Cytotoxic T cell (primary cell): ENCODE data around the gene TNPO3.

DNA sequence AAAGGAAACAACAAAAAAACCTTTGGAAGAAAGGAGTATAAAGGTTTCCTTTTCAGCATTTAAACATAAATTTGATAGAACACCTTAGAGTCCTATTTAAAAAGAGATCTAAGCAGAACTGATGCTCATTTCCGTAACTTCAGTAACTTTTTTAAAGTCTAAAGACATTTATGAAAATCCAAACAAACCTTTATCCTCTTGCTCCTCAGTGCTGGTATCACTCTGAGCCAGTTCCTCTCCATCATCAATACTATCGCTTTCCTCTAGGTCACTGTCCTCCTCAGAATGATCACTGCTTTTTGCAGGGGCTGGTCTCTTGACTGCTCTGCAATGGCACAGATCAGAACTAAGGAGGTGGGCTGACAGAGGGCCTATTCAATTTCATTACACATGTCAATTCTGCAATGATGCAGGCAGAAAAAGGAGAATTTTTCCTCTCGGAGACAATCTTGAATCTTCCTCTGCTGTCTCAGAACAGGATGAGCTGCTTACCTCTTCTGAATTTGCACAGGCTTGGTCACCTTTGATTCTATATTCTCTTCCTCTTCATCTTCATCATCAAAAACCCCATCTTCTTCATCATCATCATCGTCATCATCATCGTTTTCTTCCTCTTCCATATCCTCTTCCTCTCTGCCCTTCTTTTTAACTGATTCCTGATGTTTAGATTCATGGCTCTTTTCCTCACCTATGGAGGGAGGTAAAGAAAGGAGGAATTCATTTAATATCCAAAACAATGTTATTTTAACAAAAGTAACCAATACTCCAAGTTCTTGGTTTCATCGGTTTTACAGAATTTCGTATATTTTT lies 8.1 kb downstream of the RBM28 start:
- PRO-cap, 2 experiments, result no peak in any of the 2 experiments

DNA sequence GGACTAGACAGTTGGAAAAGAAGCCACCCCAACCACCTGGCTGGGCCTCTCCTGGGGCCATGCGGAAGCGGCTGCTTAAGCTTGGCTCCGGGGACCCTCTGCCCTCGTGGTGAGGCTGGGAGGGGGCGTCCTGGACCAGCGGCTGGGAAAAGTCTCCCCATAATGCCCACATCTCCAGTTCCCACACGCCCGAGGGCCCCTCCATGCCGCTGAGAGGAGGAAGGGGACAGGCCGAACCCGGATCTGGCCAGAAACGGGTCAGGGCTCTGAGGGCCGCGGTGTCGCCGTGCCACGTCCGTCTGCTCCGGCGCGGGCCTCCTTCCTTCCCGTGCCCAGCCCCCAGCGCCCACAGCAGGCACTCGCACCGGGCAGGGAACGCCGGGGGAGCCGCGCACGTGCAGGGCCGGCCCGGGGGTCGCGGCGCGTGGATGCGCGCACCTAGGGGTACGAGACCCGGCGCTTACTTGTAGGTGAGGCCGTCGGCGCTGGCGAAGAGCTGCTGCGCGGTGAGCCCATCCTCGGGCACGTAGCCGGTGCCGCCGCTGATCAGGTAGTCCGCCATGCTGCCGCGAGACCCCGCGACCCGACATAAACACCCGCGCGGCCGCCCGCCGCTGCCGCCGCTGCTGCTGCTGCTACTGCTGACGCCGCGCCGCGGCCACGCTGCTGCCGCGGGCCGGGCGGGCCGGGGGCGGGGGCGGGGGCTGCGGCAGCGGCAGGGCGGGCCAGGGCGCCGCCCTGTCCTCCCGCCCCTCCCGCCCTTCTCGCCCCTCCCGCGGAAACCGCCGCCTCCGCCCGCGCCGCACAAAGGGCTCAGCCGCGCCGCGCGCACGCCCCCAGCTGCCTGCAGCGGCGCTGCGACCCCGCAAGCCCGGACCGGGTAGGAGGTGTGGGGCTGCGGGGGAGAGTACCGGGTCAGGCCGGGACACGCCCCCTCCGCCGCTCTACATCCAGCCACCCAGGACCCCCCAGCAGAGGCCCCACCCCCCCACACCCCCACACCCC lies 4.2 kb downstream of the IMPDH1 start:
- PRO-cap, 2 experiments, result peak in 2 of 2 experiments; most common minus-strand start position 616 of the sequence (in 1)

DNA sequence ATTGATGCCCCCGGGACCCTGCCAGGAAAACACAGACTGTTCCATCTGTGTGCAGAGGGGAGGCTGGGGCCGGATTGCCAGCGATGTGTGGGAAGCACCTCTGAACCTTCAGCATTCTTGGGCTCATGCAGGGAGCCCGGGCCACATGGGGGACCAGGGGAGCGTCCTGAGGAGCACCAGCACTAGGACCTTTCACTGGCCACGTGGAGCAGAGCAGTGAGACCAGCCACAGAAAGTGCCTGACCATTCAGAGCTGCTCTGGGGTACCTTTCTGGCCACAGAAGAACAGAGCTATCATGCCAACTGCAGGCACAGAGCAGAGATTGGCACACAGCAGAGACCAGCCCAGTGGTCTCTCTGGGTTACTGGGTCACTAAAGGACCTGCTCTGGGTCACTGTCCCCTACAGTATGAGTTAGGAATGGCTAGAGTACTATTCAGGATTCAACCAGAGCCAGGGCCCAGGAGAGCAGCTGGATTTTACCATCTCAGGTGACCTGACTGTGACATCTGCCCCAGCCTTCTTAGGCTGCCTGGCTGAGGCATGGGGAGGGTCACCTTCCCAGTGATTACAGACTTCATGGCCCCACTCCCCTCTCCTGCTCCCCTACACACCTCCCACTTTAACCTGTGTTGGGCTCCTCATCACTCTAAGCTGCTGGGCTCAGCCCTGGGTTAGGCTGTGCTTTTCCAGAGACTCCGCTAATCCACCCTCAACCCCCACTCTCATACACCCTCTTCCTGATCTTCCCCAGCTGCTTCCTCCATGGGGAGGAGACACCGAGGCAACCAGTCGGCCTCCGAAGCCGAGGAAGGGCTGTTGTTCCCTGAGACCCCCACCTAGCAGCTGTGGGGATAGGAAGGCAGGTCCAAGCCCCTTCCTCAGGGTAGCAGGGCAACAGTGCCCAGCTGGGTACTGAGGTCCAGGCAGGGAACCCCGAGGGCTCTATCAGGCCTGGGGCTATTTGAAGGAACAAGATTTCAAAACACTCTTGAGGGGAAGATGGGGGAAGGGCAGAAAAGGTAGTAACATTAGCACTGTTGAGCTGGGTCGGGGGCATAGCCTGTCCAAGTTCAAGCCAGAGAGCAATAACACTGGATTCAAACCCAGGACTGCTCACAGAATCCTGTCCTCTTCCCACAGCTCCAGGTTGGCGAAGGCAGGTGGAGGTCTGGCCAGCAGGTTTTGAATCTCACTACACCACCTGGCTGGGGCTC lies 2.1 kb downstream of the IMPDH1 start:
- PRO-cap, 2 experiments, result no peak in any of the 2 experiments

DNA sequence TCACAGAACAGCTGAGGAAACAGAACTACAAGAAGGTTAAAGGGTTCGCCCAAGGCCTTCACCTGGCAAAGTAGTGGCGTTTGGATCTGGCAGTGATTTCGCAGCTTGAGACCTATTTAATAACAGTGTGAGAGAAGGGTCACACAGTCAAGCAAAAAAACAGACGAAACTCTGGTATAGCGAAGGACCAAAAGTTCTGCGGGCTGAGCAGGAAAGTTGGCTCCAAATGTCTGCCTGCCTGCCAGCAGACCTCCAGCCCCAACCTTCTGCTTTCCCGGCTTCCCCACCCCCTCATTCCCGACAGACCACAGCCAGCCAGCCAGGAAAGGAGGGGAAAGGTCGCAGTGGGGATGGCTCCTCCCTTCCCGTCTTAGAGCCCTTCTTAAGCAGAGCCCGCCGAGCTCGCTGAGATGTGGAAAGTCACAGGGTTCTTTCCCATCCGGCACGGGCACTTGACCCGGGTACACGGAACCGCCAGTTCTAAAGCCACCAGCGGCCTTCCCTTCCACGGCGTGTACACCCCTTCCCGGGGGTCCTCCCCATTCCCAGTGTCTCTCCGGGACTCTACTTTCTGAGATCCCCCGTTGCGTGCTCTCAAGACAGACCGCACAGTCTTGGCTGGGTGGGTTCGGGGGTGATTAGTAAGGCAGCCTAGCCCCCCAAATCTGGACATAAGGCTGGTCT lies 1.3 kb upstream of the HILPDA start:
- PRO-cap, 2 experiments, result no peak in any of the 2 experiments

DNA sequence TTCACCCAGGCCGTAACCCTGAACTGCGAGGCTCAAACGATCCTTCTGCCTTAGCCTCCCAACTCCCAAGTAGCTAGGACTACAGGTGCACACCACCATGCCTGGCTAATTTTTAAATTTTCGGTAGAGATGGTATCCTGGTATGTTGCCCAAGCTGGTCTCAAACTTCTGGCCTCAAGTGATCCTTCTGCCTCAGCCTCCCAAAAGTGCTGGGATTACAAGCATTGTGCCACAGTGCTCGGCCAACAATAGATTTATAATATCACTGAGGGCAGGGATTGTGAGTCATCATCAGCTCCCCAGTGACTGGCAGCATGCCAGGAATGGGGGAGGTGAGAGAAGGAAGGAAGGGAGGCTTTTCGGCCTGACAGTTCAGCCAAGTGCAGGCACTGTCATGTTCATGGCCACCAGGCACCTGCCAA lies 46.6 kb downstream of the METTL2B start:
- PRO-cap, 2 experiments, result no peak in any of the 2 experiments

DNA sequence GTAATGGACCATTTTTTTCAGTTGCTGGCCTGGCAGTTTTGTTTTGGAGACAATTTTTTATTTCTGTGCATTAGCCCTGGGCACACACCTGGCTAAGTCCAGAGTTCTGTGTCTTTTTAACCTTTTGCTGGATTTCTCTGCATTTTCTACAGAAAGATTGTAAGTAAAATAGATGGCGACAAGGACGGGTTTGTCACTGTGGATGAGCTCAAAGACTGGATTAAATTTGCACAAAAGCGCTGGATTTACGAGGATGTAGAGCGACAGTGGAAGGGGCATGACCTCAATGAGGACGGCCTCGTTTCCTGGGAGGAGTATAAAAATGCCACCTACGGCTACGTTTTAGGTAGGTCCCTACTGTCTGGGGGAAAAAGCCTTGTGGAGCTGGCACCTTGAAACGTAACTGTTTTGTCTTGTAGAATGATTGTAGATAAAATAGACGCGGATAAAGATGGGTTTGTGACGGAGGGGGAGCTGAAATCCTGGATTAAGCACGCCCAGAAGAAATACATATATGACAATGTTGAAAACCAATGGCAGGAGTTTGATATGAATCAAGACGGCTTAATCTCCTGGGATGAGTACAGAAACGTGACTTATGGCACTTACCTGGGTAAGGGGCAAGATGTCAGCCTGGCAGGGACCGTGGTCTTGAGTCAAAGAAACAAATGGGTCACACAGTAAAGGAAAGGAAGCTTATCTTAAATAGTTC lies 15.1 kb downstream of the CALU start:
- PRO-cap, 2 experiments, result no peak in any of the 2 experiments

GRCh38 chr7:128769129-128769758 lies 6.3 kb downstream of the OPN1SW start:
- PRO-cap, 2 experiments, result no peak in any of the 2 experiments

DNA sequence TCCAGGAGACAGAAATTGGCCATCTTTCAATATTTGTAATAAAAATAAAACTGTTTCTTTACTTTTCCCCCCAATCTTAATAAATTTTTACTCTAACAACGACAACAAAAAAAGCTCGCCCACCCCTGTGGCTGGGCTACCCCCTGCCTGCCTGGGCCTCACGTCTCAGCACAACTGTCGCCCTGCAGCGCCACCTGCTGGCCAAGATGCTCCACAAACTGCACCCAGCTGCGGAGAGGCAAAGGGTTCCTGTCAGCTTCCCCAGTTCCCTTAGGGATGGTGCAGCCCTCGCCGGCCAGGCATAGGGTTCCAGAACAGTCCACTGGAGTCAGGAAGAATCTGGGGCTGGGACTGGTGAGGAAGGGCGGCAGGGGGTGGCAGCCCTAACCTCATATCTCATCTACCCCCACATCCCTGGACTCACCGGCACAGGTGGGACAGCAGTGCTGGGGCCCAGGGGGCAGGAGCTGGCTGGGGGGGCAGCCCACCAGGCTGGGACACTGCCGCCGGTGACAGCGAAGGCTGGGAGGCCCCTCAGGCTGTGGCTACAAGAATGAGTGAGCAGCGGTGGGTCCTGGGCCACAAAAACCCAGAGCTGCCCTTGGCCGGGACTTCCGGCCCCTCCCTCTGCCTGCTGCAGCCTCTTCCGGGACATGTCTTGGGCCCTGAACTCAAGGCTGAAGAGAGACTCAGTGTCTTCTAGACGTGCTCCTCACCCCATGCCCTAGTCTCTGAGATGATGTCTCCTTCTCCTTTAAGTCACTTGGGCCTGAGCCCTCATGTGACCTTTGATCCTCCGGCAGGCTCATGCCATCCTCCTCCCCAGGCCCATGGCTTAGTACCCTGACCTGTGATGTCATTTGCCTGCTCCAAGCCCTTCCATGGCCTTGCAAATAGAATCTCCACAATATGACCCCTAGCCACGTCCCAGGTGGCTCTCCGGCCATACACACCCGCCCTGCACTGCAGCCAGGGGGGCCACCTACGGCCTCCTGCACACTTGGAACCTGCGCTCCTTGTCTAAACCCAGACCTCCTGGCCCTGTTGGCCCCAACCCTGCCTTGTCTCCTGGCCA lies 17.8 kb downstream of the ATP6V1FNB start:
- PRO-cap, 2 experiments, result peak in 1 of 2 experiments; most common minus-strand start position 555 of the sequence (in 1)

- PRO-cap, 2 experiments, result no peak in any of the 2 experiments
Measured at GRCh38 chr7:128902845-128903675, 7.4 kb downstream of the KCP start.

- PRO-cap, 2 experiments, result no peak in any of the 2 experiments
Measured at GRCh38 chr7:128934322-128935471, 3.0 kb upstream of the IRF5 start.

DNA sequence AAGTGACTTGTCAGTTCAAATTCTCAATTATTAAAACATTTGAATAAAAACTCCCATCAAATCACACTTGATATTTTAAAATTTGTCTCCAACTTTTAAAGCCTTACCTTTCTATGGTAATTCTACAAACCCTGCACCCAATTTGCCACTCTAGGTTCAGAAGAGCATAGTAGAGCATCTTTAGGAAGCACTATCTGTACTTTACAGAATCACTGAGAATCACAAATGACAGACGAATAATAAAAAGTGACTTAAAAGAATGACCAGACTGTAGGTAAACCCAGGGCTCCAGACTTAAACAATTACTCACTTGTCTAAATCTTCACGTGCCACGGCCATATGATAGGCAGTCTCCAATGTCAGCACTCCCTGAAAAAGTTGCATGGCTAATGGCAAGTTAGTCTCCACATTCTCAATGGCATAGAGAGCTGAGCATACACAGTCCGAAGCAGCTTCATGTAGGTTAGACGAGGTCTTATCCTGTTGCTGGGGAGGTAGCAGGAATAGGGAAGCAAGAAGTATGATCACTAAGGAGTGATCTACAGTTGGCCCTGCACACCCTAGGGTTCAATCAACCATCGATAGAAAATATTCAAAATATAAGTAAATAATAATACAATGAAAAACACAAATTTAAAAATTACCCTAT lies 54.0 kb downstream of the TNPO3 start:
- PRO-cap, 2 experiments, result no peak in any of the 2 experiments

DNA sequence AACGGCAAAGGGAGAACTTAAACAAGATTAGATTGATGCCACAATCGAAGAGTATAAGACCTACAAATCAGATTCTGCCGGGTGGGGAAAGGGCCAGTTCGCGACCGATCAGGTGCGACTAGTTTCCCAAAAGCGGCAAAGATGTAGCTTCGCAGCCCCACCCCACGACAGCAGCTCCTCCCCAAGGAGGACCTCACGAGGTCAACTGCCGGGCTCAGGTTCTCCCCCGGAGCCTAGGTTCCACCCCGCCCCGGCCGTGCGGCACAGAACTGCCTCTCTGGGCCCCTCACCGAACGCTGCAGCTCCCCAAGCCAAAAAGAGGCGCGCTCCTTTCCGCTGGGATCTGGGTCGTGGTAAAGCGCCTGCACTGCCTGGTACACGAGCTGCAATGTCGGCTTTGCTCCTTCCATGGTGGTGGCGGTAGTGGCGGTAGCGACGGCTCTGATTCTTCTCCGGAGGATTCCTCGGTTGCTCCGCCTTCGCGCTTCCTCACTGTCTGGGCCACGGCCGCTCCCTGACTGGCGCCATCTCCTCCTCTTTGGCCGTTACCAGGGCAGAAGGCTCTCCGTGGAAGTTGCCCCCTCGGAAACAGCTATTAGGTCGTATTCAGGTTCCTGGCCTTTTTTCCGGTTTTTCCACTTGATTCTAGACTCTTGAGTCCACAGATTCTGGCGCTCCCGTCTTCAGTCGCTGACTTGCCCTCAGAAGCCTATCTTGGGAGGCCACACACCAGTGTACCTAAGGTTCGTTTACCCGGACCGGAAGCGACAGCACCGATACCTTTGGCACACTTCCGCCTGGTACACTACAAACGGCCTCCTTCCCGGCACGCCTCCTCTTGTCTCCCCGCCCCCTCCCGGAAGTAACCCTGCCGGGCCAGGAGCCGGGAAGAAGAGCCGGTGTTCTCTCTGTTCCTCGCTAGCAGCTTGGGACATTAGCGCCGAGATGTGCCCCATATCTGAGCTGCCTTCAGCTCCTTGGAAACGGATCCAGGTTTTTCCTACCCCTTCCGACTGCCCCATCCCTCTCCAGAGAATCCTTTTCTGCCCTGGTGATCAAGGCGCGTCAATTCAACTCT lies at the start of gene TNPO3:
Gene TNPO3, minus strand, starts transcription at position 751 of the 1,078 bp plus-strand sequence.
- PRO-cap, 2 experiments, result peak in 2 of 2 experiments; most common plus-strand start position 264 of the sequence (in 2); most common minus-strand start position 520 of the sequence (in 2)

GRCh38 chr7:129278825-129279397 lies 54.1 kb downstream of the AHCYL2 start:
- PRO-cap, 2 experiments, result no peak in any of the 2 experiments

DNA sequence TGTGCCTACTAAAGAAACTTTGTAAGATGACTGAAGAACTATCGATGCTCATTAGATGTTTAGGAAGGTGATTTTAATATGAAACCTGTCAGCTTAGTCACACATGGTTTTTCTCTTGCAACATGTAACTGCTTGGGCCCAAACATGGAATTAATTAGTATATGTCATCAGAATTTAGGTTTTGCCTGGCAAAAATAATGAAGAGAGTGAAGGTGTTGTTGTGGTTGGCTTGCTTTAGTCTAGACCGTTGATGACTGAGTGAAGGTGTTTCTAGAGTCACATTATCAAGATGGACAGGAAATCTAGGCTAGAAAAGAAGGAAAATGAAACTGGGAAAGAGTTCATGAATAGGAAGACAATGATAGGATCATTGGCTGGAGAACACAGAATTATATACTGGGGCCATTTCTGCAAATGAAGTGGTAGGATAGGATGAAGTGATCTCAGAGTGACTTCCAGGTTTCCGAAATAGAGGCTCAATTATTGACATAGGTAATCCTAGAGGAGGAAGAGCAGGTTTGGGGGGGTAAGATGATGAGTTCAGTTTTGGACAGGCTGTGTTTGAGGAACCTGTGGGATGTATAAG lies 88.8 kb upstream of the STRIP2 start:
- PRO-cap, 2 experiments, result no peak in any of the 2 experiments

DNA sequence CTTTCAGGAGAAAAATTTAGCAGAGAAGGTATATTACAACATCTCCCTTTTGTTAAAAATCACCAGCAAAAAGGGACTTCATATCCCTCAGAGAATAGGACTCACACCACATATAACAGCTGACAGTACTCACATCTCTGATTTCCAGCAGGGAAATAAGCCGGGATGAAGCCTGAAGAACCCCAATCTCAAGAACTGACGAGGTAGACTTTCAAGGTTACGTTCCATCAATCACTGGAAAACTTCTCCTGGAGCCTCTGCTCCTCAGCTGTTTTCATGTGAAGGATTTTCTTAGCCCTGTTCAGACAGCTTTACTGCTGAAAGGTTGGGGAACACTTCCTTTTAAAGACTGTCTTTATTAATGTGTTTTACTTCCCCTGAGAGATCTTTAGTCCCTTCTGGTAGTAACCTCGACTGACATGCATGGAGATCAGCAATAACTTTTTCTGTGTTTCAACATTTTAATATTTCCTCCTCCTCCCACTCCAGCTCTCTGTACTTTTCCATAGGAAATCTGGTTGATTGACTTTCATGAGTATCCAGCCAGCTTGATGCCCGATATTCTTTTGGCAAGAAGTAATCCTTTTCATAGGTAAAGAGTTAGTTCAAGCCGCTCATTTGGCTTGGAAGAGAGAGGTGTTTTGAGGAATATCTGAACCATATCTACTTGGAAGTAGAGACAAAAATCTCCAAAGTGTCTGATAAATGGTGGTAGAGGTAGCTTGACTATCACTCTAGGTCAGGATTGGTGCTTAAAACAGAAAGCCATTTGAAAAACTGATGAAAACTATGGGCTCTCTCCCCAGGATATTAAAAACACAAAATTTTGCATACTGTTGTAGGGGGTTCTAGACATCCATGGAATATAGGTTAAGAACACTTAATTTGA lies 62.7 kb upstream of the STRIP2 start:
- PRO-cap, 2 experiments, result no peak in any of the 2 experiments

DNA sequence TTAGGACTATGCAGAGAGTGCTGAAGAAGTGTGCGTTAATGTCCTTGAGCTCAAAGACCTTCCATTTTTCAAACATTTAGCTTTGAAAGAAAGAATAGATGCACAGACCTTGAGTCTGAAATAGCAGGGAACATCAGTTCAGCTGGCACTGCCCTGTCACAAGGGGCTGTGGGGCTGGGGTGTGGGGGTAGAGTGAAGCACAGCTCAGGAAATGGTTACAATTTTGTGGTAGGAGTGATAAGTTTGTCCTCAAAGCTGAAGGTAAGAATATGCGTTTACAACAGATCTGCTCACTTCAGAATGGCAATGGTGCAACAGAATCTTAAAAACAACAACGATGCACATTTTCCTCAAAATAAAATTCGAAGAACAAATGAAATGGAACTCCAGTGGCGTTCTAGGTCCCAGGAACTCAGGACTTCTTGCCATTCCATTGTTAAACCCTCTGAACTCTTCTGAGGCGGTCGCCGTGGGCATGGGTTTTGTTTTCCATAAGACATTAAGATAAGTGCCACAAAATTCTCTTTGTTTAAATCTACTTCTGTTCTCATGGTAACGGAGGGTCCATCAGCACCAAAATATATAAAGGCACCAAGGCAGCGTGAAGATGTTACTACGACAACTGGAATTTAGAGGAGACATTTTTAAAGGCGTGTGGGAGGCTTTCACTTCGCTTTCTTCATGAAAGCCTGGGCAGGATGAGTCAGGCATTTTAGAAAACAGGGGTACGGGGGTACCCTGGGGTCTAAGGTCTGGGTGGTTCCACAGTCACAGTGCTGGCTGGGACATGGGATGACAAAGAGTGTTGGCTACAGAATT lies 33.8 kb downstream of the SMKR1 start:
- PRO-cap, 2 experiments, result peak in 1 of 2 experiments; most common plus-strand start position 293 of the sequence (in 1); most common minus-strand start position 160 of the sequence (in 1)

- PRO-cap, 2 experiments, result no peak in any of the 2 experiments
Measured at GRCh38 chr7:129640275-129640607, 28.7 kb downstream of the NRF1 start.

- PRO-cap, 2 experiments, result no peak in any of the 2 experiments
Measured at GRCh38 chr7:129739440-129740028, 128.0 kb downstream of the NRF1 start.

DNA sequence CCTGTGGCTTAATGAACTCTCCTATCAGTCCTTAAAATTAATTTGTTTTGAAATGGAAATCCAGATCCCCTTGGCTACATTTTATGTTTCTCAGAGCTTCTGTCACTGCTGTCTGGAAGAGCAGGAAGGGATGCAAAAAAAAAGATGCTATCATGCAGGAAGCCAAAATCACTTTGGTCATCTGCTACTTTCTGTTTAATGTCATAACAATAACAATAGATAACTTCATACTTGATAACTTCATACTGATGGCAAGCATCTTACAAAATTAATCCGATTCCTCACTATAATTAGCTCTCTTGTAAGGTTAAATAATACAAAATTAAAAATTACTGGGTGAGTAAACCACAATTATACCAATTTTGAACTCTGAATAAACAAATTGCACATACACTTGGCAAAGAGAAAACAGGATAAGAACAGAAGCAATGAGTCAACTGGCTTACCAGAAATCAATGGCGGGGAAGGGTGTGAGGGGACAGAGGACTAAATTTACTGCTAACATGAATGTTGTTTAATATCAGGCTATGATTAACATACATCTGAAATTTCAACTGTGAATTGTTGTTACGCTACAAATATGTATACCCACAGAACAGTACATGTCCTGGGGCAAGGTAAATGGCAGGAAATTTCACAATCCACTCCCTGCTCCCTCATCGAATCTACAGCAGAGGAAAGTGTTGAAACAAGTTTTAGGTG lies 99.3 kb downstream of the UBE2H start:
- PRO-cap, 2 experiments, result no peak in any of the 2 experiments

DNA sequence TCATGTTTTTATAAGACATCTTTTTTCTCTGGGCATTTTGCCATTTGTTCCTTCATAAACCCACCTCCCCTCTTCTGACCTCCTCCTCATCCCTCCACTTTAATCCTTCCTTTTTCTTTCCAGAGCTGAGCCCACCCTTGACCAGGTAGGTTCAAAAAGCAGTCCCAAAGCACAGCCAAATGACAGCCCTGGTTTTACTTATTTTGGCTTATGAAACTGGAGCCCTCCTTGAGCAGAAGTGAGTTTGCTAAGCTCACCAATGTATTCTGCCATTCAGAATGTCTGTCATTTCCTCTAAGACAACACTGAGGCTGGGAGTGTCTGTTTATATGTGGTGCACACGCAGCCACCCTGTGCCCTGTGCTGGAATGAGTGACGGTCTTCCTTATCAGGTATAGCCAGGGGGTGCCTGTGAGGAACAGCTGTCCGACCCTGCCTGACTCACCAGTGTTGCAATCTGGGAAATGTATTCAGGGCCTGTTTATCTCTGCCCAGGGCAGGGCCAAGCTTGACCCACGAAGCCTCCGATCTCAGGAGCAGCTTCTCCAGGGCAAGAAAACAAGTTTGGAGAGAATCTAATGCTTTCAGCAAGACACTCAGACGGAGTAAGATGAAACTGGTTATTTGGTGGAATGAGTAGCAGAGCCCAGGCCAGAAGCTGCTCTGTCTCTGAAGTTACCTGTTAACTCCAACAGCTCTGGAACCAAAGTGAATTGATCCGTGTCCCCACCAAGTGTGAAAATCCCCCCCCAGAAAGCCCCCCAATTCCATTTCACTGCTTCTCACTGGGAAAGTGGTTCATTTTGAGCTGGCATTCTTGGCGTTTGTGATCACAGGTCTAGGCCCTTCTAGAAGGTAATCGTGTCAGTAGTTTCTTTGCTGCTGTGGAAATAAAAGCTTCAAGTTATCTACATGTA lies 5.9 kb upstream of the UBE2H start:
- PRO-cap, 2 experiments, result no peak in any of the 2 experiments